ENCODE data around the genes ZNF593 and CNKSR1.

DNA sequence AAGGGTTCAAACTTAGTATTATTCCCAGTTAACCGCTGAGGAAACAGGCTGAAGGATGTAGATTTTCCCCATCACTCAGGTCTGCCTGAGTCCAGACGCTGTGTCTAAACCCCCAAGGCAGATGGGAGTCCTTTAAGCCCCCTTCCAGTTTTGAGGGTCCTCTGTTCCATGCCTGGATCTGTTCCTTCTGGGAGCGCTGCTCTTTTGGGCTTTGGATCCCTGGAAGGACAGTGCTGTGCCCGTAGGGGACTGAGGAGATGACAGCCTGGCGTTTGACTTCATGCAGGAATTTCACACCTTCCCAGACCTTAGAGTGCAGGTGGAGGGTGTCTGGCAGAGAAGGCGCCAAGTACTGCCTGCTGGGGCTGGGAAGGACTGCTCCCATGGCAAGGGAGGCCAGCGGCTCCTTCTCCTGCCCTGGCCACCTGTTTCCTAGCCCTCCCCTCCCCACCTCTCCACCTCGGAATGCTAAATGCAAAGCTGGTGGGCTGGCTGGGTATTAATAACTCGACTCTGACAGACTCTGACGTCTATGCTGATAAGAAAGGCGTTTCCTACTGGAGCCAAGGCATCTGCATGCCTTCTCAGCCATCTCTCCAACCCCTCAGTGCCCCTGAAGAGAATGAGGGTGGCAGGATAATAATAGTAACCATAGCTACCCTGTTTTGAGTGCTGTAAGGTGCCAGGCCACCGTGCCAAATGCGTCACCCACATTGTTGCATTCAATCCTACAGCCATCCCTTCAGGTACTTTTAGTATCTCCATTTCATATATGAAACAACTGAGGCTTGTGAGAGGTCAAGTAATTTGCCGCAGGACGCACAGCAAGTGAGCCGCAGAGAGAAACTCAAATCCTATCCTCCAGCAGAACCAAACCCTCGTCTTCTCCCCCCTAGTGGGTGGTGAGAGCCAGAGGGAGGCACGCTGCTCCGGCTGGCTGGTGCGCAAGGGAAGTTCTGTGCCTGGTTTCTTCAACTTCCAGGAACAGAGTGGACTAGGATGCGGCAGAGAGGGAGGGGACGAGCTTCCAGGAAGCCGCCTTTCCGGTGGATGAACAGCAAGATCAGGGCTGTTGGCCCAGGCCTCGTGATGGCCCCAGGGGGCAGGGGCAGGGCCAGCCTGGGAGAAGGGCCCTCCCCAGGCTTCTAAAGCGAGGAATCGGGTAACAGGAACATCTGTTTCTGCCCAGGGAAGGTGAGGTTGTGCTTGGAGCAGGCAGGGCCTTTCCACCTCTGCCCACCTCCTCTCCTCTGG, 17.3 kb upstream of the PDIK1L start:
- RRBS: no CpG with 5 or more reads among the region's 27 CpGs

- RRBS: 2% methylated on average over 4 of the region's 83 CpGs
These were observed 762 bp upstream of the PDIK1L start for GRCh38 chr1:26110648-26111475.

GRCh38 chr1:26164215-26165094, 4.3 kb downstream of the C1orf232 start:
- RRBS: 3% methylated on average over 46 of the region's 67 CpGs

DNA sequence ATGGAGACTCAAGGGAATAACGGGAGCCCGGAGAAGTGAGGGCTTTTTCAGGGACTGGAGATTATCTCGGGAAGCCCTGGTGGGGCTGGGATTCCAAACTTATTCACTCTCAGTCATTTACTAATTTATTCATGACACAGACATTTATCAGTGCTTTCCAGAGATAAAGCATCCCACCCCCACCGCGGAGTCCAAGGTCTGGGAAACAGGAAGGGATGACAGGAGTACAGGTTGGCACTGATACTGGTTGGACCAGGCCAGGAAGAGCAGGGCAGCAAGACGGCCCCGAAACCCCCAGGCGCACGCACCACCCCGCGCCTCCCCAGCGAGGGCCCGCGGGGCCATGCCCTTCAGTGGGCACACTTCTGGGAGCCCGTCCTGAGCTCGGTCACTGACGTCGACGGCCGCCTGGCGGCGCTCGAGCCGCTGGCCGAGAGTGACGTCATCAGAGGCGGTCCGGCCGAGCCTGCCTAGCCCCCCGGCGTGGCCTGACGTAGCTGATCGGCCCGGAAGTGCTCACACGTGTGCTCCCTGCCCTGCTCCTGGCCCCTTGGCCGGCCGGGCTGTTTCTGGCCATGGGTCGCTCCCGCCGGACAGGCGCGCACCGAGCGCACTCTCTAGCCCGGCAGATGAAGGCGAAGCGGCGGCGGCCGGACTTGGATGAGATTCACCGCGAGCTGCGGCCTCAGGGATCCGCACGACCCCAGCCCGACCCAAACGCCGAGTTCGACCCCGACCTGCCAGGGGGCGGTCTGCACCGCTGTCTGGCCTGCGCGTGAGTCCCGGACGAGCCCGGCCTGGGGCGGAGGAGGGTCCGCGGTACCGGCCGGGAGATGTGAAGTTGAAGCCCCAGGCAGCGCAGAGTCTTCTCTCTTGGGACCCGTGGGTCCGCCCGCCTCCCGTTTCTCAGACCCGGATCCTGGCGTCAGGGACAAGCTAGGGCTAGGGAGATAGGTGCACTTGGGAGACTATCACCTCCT, at the start of gene ZNF593:
TSS of gene ZNF593 (plus strand) at position 500 of the 980 bp plus-strand sequence.
- RRBS: 4% methylated on average over 9 of the region's 79 CpGs

- RRBS: 44% methylated on average over 11 of the region's 21 CpGs
These were observed at the start of gene CNKSR1 for GRCh38 chr1:26177023-26177588. Gene CNKSR1, plus strand, starts transcription at chr1:26177491.

DNA sequence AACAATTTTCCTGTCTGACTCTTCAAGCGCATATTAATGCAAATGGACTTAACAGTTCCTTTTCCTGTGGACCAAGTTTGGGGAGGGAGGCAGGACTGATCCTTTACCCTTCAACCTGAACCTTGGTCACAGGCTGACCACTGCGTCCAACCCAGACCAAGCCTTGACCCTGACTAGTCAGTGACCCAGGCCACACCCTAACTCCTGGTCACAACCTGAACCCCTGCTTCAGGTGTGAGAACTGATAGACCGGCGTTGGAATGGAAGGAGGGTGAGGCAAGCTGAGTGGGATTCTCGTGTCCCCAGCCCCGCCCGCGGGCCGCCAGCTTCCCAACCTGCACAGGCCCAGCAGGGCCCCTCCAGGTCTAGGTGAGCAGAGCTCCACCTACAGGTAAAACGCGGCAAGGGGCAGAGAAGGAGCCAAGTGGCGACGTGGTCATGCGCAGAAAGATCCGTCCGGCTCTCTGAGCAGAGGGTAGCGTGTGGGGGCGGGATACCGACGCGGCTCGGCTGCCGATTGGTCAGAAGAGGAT, 372 bp upstream of the CEP85 start:
- RRBS: 1% methylated on average over 3 of the region's 23 CpGs

DNA sequence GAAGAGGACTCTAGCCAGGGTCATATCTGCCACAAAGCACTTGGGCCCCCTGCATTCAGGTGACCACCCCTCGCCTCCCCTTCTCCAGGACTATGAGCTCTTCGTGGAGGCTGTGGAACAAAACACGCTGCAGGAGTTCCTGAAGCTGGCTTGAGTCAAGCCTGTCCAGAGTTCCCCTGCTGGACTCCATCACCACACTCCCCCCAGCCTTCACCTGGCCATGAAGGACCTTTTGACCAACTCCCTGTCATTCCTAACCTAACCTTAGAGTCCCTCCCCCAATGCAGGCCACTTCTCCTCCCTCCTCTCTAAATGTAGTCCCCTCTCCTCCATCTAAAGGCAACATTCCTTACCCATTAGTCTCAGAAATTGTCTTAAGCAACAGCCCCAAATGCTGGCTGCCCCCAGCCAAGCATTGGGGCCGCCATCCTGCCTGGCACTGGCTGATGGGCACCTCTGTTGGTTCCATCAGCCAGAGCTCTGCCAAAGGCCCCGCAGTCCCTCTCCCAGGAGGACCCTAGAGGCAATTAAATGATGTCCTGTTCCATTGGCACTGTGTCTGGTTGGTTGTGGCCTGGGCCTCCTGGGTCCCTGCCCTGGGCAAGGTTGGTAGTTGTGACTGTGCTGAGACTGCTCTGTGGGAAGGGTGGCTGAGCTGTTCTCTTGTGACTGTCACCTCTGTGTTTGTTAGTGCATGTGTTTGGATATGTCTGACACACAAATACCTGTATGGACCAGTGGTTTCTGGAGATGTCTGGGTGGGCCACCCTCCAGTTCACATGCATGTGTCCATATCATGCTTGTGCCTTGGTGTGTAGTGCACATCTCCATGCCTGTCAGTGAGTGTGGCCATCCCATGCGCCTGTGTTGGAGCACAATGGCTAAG, 1.3 kb downstream of the SH3BGRL3 start:
- RRBS: no CpG with 5 or more reads among the region's 6 CpGs

GRCh38 chr1:26281856-26282961, 2.3 kb downstream of the SH3BGRL3 start:
- RRBS: no CpG with 5 or more reads among the region's 44 CpGs

DNA sequence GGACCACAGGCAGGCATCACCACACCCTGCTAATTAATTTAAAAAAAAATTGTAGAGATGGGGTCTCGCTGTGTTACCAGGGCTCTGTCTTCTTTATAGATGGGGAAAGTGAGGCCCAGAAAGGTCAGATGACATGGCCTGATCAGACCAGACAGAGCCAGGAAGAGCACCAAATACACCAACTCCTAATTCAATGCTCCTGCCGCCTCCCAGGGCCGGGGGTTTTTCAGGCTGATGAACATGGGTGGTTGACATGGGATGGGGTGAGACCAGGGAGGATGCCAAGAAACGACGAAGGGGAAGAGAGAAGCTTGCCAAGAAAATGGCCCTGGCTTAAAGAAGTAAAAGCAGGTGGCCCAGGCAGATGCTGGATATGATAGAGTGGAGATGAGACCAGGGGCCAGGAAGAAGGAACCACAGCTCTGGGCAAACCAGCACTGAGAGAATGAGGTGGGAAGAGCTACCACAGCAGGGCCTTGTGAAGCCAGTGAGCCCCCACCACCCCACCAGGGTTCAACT, 8.2 kb downstream of the SH3BGRL3 start:
- RRBS: no CpG with 5 or more reads among the region's 5 CpGs

GRCh38 chr1:26471313-26471783, 892 bp upstream of the HMGN2 start:
- RRBS: 0% methylated on average over 1 of the region's 20 CpGs

DNA sequence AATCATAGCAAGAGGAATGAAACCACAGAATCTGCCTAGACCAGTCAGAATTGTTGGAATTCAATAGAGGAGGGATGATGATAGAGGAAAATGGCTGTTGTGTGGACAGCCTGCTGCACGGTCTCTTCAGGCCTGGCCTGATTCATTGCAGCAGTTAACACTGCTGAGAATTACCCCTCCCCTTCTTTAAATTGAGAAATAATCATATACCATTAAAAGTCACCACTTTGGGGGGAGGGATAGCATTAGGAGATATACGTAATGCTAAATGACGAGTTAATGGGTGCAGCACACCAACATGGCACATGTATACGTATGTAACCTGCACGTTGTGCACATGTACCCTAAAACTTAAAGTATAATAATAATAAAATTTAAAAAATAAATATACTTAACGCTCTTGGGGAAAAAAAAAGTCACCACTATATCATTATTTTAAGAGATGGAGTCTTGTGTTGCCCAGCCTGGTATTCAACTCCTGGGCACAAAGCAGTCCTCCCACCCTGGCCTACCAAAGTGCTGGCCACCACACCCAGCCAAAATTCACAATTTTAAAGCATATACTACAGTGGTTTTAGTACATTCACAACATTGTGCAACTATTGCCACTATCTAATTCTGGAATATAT, 5.7 kb downstream of the HMGN2 start:
- RRBS: no CpG with 5 or more reads among the region's 6 CpGs

- RRBS: no CpG with 5 or more reads among the region's 10 CpGs
These were observed 31.8 kb downstream of the RPS6KA1 start for GRCh38 chr1:26561234-26561961.

DNA sequence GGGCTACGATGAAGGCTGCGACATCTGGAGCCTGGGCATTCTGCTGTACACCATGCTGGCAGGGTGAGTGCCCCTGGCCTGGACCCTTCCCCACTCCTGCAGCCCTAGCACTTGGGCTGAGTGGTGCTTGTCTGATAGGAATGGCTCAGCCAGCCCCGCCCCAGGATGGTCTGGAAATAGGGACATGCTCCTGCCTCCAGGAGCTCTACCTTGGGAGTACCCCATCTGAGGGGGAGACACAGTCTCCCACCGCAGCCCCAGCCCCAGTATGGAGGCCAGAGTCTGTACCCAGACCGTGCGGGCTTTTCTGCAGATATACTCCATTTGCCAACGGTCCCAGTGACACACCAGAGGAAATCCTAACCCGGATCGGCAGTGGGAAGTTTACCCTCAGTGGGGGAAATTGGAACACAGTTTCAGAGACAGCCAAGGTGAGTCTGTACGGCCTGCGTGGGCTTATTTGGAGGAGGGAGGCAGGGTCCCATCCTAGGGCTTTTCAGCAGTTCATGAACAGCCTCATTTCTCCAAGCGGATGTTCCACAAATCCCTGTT, 42.4 kb downstream of the RPS6KA1 start:
- RRBS: no CpG with 5 or more reads among the region's 12 CpGs

DNA sequence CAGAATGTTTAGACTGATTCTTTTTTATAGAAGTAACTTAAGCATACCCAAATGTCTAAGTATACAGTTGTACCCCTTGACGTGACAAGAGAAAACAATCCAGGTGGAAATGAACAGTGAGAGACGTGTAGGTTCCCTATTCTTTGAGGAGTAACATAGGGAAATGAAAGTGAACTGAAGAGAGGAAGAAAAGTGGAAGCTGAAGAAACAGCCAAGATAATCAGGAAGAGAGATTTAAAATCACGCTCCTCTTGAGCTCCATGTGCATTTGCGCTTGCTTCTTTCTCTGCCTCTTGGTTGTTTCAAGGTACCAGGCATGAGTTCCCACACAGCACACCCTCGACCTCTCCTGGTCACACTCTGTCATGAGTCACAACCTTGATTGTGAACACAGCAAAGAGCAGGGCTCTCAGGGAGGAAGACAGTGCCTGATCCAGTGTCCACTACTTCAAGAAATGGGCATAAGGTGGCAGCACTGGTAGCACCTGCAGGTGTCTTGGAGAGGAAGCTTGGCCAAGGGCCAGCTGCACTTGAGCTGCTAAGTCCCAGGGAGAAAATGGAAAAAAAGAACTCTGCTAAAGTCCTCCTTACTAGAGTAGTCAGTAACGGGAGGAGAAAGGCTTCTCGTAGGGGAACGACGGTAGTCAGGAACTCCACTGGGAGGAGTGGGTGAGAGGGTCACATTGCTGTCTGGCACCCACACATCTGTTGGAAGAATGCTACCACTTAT, 18.4 kb upstream of the ARID1A start:
- RRBS: no CpG with 5 or more reads among the region's 9 CpGs

DNA sequence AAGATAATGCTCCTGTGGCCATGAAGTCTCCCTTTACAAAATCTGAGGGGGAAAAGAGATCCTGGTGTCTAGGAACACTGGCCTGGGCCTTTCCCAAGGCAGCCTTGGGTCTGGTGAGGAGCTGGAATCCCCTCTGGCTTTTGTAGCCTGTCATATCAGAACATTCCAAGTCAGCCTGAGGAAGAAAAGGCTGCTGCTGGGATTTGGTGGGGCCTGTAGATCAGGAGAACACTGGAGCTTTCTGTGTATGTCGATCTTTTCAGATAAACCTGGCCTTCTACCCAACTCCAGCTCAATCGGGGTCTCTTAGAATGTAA, 1.6 kb upstream of the ARID1A start:
- RRBS: no CpG with 5 or more reads among the region's 2 CpGs

GRCh38 chr1:26714679-26715387, 19.0 kb downstream of the ARID1A start:
- RRBS: no CpG with 5 or more reads among the region's 7 CpGs

GRCh38 chr1:26752164-26752951, 35.4 kb upstream of the PIGV start:
- RRBS: no CpG with 5 or more reads among the region's 6 CpGs

DNA sequence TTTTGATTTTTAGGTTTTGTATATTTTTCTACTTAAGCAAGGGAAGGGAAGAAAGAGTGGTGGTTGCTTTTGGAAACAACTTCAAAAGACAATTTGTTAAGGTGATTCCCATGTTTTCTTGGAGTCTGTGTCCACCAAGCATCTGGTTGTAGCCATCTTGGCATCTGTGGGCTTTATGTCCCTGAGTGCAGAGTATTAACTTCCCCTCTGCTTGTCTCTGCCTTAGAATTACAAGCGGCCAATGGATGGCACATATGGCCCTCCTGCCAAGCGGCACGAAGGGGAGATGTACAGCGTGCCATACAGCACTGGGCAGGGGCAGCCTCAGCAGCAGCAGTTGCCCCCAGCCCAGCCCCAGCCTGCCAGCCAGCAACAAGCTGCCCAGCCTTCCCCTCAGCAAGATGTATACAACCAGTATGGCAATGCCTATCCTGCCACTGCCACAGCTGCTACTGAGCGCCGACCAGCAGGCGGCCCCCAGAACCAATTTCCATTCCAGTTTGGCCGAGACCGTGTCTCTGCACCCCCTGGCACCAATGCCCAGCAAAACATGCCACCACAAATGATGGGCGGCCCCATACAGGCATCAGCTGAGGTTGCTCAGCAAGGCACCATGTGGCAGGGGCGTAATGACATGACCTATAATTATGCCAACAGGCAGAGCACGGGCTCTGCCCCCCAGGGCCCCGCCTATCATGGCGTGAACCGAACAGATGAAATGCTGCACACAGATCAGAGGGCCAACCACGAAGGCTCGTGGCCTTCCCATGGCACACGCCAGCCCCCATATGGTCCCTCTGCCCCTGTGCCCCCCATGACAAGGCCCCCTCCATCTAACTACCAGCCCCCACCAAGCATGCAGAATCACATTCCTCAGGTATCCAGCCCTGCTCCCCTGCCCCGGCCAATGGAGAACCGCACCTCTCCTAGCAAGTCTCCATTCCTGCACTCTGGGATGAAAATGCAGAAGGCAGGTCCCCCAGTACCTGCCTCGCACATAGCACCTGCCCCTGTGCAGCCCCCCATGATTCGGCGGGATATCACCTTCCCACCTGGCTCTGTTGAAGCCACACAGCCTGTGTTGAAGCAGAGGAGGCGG, 13.3 kb upstream of the PIGV start:
- RRBS: no CpG with 5 or more reads among the region's 24 CpGs

DNA sequence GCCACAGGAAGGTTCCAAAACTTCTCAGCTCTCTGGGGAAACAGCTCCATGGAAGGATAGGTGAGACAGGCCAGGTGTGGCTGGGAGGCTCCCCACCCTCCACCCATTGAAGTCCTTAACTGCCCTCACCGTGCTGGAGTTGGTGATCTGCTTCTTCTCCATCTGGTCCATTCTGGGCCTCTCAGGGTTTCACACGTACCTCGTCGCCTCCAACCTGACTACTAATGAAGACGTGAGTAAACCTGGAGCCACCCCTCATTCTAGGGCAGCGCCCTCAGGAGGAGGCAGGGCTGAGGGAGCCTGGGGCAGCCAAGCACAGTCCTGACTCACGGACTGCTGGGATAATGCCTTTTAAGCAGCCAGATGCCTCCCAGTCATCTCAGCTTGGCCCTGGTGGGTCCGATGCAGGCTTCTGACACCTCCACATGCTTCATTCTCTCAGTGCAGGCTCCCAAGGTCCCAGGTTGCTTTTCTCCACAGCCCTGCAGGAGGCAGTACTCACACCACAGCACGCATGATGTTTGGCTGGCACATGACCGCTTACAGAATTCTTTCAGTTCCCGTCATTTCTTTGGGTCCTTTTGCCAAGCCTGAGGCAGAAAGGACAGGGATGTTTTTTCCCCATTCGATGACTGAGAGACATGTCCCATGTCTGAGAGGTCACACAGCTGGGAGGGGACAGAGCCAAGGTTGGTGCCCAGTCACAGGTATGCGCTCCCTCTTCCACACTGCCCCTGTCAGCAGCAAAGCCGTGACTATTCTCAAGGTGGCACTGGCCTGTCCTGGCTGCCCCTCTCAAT, 11.7 kb upstream of the SFN start:
- RRBS: no CpG with 5 or more reads among the region's 14 CpGs

DNA sequence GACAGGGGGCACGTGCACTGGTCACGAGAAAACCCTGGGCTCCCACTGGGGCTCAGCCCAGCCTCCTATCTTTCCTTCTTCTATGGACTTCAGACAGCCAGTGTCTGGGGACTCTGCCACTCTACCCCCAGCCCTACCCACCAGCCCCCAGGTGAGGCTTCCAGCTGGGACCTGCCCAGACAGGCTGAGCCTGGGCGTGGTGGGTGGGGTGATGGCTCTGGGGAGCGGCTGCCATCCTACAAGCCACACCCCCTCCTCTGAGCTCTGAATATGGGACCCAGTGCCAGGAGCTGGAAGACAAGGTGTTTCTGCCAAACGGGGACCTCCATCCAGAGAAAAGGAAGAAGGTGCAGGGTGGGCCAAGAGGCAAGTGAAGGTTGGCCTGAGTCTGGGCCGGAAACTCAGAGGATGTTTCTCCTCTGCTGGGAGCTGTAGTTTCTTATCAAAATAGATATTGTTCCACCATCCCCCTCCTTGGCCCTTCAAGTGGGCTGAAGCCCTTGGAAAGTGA, 7.9 kb upstream of the SFN start:
- RRBS: no CpG with 5 or more reads among the region's 6 CpGs